Cerebellum (tissue), 5 donors: ENCODE measurements around a stretch of chr3.

- PRO-cap, 3 experiments: no peak in any of the 3 experiments
- RAMPAGE, long total RNA: no peak
Measured at GRCh38 chr3:127701768-127702738, 29.3 kb downstream of the ABTB1 start.

DNA sequence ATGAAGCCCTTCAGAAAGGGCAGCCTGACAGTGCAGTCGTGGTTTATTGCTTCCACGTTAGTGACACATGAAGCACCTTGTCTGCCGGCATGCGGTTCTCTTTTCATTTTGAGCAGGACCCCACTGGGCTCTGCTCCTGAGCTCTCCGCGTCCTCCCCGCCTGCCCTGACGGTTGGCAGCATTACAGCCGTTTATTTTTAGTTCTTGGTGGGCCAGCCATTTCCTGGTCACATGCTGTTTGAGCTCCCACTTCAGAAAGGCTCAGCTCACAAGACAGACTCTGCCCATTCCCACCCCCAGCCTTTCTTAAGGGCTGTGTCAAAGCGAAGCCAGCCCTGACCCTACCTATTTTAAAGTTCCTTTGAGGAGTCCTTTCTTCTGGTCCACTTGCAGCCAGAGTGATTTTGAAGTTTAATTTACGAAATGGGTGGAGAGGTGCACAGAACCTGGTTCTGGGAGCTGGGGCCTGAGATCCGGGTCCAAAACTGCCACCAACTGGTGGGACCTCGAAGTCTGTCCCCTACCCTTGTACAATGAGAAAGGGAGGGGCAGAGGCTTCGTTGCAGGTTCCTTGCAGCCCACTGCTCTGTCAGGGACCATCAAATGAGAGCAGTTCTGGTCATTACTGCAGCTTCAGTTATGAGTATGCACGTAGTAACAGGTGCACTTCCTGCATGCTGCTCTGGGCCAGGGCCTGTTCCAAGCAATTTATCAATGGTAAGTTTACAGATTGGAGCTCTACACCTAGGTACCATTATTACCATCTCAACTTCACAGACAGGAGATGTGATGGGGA is 60.0 kb downstream of the MGLL start:
- PRO-cap, 3 experiments: peak in 1 of 3 experiments; most common plus-strand start position 276 of the sequence (in 1); most common minus-strand start position 167 of the sequence (in 1)
- RAMPAGE, long total RNA: no peak

DNA sequence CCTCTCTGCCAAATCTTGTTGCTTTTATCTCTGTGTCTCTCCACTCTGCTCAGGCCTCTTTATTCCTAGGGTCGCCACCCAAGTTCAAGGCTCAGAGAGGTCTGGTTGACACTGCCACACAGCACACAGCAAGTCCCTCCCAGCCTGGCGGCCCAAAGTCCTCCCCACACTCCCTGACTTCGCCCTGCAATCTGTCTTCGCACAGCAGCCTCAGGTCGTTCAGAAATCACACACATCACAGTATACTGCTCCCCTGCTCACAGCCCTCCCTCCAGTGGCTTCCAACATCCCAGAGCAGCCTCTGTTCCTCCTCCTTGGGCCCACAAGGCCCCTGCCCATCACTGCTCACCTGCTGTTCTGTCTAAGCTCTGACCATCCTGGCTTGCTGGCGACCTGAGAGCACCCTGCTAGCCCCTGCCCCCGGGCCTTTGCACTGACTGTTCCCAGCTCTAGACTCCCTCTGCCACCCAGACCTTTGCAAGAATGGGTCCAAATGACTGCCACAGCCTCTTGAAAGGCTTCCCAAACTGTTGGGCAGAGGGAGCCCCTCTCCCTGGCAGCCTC is 48.4 kb downstream of the MGLL start:
- PRO-cap, 3 experiments: no peak in any of the 3 experiments
- RAMPAGE, long total RNA: no peak

- PRO-cap, 3 experiments: no peak in any of the 3 experiments
- RAMPAGE, long total RNA: no peak
Measured at GRCh38 chr3:127791044-127791455, 31.3 kb downstream of the MGLL start.

DNA sequence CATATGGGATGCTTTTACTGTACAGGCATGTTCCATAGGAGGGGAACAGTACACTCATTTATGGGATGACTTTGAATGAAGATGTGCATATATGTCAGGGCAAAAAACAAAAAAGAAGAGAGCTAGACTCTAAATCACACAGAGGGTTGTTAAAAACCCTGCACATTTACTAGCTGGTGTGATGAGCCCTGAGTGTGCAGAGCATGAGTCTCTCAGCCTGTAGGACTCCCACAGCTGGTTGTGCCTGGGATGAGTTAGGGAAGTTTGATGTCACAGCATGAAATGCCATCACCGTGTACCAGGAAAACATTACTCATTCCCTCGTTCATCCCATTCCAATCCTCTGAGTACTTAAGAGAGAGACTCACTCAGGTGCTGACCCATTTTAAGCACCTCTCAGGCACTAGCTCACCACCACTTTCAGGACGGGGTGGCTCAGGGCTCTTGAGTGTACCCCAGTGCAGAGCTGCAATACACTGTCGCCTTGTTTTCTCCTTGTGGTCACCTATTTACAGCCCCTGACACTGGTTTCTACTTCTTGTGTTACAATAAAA is 18.8 kb downstream of the MGLL start:
- PRO-cap, 3 experiments: no peak in any of the 3 experiments
- RAMPAGE, long total RNA: no peak

- PRO-cap, 3 experiments: no peak in any of the 3 experiments
- RAMPAGE, long total RNA: no peak
Measured at GRCh38 chr3:127808768-127809226, 13.5 kb downstream of the MGLL start.

DNA sequence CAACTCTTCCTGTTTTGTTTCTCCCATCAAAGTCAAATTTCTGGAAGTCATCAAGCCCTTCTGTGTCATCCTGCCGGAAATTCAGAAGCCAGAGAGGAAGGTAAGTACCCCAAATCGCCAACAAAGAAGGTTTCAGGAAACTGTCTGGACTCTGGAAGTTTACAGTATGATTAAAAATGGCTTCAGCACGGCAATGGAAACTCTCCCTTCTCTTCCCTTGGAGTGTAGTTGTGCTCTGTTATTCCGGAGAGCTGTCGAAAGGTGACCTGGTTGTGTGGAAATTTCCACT is 510 bp downstream of the SEC61A1 start:
- PRO-cap, 3 experiments: no peak in any of the 3 experiments
- RAMPAGE, long total RNA: no peak

GRCh38 chr3:128053092-128053435 is 827 bp downstream of the SEC61A1 start:
- PRO-cap, 3 experiments: no peak in any of the 3 experiments
- RAMPAGE, long total RNA: no peak

DNA sequence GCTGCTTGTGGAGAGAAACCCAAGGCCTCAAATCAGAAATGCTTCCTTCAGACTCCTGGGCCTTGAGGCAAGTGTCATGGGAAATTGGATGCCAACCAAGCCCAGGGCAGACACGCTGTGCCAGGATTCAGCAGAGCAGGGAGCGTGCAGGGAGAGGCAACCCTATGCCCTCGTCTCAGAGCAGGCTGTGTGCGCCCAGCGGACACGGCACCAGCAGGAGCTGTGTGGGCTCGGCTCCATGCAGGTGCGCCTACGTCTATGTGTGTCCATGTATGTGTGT is 84.6 kb downstream of the DNAJB8 start:
- PRO-cap, 3 experiments: no peak in any of the 3 experiments
- RAMPAGE, long total RNA: no peak

GRCh38 chr3:128385367-128385982 is 81.2 kb downstream of the DNAJB8 start:
- PRO-cap, 3 experiments: no peak in any of the 3 experiments
- RAMPAGE, long total RNA: no peak

- PRO-cap, 3 experiments: no peak in any of the 3 experiments
- RAMPAGE, long total RNA: no peak
Measured at GRCh38 chr3:128424481-128425214, 42.0 kb downstream of the DNAJB8 start.

GRCh38 chr3:128449970-128450326 is 16.7 kb downstream of the DNAJB8 start:
- PRO-cap, 3 experiments: no peak in any of the 3 experiments
- RAMPAGE, long total RNA: no peak

- PRO-cap, 3 experiments: no peak in any of the 3 experiments
- RAMPAGE, long total RNA: no peak
Measured at GRCh38 chr3:128495320-128496550, 2.7 kb upstream of the GATA2 start.

DNA sequence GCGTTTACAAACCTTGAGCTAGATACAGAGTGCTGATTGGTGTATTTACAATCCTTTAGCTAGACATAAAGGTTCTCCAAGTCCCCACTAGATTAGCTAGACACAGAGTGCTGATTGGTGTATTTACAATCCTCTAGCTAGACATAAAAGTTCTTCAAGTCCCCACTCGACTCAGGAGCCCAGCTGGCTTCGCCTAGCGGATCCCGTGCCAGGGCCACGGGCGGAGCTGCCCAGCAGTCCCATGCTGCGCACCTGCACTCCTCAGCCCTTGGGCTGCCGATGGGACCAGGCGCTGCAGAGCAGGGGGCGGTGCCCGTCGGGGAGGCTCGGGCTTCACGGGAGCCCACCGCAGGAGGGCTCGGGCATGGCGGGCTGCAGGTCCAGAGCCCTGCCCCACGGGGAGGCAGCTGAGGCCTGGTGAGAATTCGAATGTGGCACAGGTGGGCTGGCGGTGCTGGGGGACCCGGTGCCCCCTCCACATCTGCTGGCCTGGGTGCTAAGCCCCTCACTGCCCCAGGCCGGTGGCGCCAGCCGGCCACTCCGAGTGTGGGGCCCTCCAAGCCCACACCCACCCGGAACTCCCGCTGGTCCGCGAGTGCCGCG is 16.8 kb downstream of the RAB7A start:
- PRO-cap, 3 experiments: no peak in any of the 3 experiments
- RAMPAGE, long total RNA: no peak

- PRO-cap, 3 experiments: no peak in any of the 3 experiments
- RAMPAGE, long total RNA: no peak
Measured at GRCh38 chr3:128751932-128752486, 26.0 kb downstream of the RAB7A start.

- PRO-cap, 3 experiments: no peak in any of the 3 experiments
- RAMPAGE, long total RNA: no peak
Measured at GRCh38 chr3:128767035-128767939, 41.3 kb downstream of the RAB7A start.

GRCh38 chr3:128804830-128805297 is 74.6 kb upstream of the ACAD9 start:
- PRO-cap, 3 experiments: no peak in any of the 3 experiments
- RAMPAGE, long total RNA: no peak

DNA sequence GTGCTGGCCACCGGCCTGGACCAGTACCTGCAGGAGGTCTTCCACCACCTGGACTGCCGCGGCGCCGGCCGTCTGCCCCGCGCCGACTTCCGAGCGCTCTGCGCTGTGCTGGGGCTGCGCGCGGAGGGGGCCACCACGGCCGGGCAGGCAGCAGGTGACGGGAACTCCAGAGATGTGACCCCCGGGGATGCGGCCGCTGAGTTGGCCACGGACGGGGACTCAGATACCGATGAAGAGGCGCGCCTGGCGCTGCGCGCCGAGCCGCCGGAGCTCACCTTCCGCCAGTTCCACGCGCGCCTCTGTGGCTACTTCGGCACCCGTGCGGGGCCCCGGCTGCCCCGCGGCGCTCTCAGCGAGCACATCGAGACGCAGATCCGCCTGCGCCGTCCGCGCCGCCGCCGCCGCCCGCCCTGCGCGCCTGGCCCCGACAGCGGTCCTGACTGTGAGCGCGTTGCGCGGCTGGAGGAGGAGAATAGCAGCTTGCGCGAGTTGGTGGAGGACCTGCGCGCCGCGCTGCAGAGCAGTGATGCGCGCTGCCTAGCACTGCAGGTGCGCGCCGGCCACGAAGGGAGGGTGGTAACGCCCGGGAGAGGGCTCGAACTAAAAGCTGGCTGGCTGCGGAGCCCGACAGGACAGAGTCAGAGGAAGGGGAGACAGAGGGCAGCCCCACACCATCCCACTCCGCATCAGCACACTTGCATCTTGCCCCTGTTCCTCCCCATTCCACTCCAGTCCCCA is 841 bp downstream of the EFCC1 start:
- PRO-cap, 3 experiments: no peak in any of the 3 experiments
- RAMPAGE, long total RNA: no peak

DNA sequence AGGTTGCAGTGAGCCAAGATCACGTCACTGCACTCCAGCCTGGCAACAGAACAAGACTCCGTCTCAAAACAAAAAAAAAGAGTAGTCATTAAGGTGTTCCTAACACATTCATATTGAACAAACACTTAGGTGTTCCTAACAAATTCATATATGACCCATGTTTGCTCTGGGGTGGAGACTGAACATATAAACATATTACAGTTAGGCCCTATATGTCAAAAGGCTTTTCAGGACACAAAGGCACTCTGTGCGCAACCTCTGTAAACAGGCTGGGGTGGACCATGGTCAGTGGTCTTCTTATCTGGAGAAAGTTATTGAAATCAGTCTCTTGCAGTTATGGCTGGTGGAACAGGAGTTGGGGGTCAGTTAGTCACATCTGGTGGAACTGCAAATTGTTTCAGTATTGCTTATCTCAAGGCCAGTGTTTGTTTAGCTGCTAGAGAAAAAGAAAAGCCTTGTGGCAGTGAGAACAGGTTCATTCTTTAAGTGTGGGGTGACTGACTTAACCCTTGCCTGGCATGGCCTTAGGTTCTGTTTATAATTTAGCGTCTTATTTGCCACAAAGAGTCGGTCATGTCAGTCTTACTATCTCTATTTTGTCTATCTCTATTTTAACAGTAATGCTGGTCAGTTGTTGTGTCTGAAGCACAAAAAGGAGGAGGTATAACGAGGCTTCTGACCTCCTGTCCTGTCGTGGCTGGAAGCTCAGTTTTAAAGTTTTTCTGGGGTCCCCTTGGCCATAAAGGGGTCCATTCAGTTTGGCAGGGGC is 5.9 kb upstream of the GP9 start:
- PRO-cap, 3 experiments: no peak in any of the 3 experiments
- RAMPAGE, long total RNA: no peak

DNA sequence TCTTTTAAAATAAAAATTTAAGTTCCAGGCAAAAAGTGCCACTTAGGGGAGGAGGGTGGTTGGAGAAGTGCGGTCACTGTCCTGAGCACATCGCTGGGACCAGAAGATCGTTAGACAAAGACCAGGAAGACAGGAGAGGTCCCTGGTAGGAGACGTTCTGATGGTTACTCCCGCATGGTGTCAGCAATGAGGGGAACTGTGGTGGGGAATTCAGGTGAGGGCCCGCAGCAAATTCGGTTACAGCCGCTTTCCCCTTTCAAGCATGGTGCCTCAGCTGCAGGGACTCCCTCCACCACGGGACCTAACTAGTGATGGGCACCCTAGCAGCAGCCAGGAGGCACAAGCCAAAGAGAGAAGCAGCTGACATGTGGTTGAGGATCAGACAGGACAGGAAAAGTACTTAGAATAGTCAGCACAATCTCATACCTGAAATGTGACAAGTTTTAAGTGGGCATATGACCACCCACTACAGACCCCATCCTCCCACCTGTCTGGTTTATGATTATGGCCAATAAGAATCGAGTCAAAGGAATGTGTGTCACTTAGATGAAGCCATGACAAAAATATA is 1.1 kb upstream of the ISY1 start:
- PRO-cap, 3 experiments: no peak in any of the 3 experiments
- RAMPAGE, long total RNA: no peak